ENCODE results near the gene FAM107A.

DNA sequence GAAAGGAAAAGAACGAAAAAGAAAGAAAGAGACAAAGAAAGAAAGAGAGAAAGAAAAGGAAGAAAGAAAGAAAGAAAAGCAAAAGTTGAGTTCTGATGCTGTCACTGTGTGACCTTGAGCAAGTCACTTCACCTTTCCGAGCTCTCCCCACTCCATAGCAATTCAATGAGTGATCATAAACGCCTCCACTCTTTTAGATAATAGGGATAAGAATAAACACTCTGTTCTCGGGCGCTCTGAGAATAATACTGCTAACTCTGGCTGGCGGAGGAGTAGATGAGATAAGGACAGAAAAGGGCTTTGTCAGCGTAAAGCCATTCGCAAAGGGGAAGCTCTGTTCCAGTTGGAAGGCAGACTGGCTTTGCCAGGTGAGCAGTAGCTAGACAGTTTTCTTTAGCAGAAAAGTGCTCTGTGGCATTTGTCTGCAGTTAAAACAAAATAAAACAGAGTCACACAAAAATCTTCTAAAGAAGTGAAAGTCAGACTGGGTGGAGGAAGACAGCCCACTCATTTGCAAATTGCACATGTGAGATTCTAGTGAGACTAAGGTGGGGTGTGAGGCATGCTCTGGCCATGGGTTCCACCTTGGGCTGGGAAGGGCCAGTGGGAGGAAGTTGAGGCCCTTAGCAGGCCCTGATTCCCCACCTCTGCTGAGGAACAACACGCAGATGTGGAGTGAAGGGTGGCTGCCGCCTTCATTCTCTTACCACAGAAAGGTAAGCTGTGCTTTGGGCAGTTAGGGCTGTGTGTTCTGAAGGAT, 9.5 kb upstream of the FLNB start:
- PRO-cap = no peak

- PRO-cap = no peak
These were observed 99.4 kb downstream of the FLNB start for GRCh38 chr3:58107522-58108119.

- PRO-cap = no peak
These were observed 93.3 kb downstream of the DNASE1L3 start for GRCh38 chr3:58117242-58118131.

GRCh38 chr3:58173220-58174048, 37.3 kb downstream of the DNASE1L3 start:
- PRO-cap = no peak

- PRO-cap = no peak
These were observed 6.6 kb upstream of the DNASE1L3 start for GRCh38 chr3:58217347-58217806.

GRCh38 chr3:58324220-58324907, 8.3 kb upstream of the PXK start:
- PRO-cap = no peak

DNA sequence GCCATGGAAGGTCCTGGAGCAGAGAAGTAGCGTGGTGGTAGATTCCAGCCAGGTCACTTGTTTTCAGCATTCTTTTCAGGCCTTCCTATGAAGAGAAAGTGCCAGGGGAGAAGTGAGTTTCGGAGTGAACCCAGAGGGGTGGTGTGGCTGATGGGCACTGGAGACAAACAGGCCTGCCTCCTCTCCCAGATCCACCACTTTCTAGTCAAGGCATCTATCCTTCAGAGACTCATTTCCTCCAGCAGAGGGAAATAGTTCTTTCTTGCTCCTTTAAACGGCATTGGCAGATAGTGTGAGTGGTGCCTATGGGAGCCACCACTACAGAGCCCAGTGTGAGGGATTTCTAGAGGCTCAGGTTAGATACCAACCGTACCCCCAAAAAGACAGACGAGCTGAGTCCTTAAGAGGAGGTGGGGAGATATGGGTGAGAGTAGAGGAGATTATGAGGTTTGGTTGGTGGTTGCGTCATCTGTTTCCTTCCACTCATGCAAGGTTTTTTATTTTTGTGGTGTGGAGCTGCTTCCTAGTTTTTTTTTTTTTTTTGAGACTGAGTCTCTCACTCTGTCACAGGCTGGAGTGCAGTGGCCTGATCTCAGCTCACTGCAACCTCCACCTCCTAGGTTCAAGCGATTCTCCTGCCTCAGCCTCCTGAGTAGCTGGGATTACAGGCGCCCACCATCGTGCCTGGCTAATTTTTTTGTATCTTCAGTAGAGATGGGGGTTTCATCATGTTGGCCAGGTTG, 21.4 kb downstream of the PXK start:
- PRO-cap = no peak

DNA sequence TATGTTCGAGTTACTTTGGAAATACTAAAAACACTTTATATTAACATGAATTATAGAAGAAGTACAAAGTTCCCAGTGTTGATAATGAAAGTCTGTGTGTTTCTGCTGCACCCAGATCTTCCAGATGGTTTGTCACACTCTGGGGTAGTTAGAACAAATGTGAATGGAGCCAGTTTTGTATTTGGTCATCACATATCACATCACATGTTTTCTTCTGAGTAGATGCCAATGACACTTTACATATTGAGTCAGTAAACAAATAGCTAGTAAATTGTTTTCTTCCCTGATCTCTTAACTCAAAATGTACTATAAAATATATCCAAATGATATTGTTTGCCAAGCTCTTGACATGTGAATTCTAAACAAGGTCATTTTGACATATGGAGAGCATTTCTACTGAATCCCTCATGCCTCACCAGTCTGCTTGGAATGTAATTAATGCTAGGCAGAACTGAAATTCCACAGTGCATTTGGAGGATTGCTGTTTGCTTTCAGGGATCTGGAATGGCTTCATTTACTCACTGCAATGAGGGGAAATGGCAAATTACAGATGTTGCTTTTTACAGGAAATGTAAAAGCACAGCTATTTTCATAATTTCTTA, 45.1 kb downstream of the PDHB start:
- PRO-cap = unidirectional peak, minus-strand start at position 126 of the sequence

DNA sequence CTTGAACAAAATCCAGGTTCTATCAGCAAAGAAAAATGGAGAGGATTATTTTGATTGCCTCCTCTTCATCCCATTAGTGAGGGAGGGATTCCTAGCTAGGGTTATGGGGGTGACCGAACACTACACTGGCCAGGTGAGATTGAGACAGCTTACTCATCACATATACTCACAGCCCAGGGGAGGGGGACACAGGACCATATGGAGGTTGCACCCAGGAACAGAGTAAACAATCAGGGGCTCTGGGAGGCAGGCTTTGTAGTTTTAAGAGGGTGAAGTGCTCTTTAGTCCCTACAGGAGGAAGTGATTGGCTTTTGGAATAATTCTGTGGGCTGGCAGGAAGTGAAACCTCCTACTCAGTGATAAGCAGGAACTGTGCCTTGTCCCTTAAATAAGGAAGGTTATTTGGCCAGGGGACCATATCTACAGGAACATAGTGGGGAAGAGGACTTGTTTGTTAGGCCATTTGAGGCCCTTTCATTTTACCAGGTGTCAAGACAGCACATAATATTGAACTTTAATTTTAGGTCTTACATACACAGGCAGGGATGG, 17.5 kb upstream of the KCTD6 start:
- PRO-cap = no peak

DNA sequence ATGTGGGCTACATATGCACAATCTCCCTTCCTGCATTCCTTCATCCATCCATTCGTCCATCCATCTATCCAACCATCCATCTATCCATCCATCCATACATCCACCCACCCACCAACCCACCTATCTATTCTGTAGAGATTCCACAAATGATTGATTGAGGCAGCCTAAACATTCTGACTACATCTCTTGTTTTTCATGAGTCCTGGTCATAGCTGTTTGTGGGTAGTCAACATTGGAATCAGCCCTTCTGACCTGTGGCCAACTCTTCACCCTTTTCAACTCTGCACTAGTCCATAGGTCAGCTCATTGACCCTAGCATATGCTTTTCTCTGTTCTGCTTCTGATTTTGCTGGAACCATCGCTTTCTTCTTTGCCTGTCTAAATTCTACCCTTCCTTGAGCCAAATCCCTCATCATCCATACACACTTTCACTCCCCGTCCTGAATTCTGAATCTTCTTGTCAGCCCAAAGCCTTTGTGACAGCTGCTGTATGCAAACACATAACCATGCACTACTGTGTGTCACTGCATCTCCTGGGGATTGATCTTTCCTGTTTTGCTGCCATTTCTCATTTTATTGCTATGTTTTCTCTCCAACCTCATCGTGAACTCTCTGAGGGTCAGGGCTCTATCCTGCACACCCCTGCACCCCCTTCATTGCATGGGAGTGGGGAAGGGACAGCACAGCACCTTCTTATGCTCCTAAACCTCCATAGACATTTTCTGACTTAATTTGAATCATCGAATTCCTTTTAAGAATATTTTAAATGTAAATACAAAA, 16.8 kb upstream of the KCTD6 start:
- PRO-cap = no peak

DNA sequence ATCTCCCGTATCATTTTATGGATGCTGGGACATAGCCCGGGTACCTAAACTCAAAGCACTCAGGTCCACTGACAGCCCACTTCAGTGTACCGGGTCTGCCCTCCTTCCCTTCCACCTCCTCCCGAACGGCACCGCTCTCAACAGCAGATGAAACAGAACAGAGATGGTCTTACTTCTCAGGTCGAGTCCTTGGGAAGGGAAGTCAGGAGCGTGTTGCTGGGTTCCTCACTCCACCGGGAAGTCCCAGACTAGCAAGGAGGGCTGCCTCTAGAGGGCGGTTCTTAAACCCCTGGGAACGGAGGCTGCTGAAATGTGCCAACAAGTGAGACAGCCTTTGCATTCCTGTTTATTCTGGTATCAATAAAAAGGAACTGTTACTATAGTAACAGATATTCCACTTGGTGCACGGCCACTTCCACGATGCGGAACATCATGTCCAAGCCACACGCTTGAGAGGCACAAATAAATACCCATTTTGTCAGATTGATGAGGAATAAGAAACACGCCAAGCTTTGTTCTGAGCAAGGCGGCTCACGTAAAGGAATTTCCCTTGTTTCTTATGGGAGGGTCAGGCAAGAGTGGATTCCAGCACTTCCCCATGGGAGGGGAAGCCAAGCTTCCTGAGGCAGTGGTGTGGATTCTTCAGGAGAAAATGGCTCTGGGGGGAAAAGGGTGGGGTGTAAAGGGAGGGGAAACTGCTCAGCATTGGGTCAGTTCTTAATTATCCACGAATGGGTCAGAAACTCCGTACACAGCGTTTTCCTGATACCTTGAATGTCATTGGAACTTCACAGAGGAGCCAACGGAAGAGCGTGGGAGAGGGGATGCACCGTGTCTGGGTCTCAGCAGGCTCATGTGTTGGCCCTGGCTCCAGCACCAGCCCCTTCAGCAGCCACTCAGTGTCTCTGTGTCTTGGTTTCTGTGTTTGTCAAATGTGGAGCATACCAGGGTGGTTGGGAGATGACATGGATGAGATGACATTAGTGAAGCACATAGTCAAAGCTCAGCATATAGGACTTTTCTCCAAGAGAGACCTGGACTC, at the start of gene FAM107A:
FAM107A (minus strand) TSS at position 256 of the 1,042 bp plus-strand sequence.
- PRO-cap = unidirectional peak, minus-strand start at position 191 of the sequence; unidirectional peak, minus-strand start at position 243 of the sequence

DNA sequence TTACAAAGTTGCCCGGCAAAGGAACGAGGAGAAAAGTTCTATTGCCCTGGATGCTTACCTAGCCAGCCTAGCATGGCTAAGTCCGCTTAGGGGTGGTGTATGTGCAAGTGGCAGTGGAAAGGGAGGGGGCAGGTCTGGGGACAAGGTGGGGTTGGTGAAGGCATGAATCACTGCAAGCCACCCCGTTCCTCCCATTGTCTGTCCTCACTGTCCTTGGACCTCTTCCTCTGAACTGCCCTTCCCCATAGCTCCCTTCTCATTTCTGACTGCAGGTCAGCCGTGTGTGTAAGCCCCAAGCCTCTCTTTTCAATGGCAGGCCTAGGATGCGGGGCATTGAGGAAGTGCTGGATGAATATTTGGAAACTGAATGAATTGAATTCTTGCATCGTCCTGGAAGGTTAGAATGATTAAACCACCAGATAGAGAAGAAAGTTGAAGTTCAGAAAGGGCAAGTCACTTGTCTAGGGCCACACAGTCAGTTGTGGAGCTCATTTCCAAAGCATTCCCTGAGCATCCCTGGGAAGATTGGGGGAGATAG, 8.6 kb downstream of the FAM3D start:
- PRO-cap = no peak

GRCh38 chr3:58665130-58665965, 1.2 kb downstream of the FAM3D start:
- PRO-cap = no peak

DNA sequence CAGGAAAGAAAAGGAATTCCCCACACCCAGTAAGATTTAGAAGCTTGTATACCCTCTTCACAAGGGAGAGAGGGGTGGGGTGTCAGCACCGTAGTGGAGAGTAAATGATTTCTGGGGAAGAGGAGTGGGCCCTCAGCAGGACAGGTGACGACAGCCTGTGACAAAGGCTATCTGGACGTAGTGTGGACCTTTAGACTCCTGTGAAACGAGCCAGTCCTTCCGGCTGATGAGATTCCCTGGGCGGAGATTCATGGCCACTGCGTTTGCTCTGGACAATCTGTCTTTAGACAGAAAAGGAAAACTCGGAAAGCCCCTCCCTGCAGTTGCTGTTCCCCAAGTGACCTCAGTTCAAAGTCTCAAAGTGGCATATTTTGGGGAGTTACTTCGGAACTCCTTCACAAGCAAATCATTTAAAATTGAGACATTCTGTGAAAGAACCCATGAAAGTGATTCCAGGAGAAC, 1.7 kb upstream of the FAM3D start:
- PRO-cap = bidirectional peak, plus-strand start at position 238 of the sequence, minus-strand start at position 94 of the sequence

DNA sequence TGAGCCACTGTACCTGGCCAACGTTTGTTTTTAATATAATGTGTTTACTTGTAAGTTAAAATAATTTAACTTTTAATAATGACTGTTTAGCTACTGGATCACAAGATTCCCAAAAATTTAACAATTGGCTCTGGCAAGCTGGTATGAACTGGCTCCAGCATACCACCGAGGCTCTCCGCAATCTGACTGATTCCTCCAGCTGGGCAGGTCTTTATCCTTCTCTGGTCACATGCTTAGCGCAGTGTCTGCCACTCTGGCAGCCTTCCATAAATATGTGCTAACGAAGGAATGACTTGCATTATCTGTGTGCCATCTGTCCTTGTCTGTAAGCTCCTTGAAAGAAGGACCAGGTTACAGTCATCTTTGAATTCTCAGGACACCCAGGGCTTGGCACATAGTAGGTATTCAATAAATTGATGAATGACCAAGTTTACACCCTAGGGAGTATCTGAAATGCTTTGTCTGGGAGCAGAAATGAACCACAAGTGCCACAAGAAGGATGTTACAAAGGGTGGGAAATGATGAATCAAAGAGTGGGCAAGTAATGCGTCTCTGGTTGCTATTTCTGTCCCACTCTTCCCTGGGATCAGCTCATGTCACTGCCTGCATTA, 16.4 kb upstream of the FAM3D start:
- PRO-cap = no peak

DNA sequence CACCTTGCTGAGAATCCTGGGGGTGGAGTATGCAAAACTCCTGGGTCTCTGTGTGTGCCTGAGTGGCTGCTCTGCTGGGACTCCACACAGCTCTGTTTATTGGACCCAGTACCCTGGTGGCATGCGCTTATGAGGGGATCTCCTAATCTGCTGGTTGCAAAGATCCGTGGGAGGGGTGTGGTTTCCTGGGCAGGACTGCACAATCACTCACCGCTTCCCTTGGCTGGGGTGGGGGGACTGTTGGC, 150.4 kb downstream of the CFAP20DC start:
- PRO-cap = no peak

GRCh38 chr3:58899764-58900028, 150.1 kb downstream of the CFAP20DC start:
- PRO-cap = no peak

- PRO-cap = no peak
These were observed 9.0 kb downstream of the CFAP20DC start for GRCh38 chr3:59040744-59041301.

DNA sequence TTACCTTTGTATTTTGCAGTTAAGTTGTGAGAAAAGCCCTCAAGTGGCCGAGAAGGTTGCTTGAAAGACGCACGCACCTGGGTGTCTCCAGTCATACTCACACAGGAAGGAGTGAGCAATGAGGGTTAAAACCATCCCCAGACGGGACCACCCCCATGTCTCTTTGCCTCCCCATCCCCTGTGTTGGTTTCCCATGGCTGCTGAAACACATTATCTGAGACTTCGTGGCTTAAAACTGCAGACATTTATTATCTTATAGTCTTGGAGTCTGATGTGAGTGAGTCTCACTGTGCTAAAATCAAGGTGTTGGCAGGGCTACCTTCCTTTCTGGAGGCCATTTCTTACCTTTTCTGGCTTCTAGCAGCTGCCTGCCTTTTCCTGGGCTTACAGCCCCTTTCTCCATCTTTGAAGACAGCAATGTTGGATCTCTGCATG, 376.2 kb upstream of the CFAP20DC start:
- PRO-cap = no peak

GRCh38 chr3:59452422-59452811, 402.6 kb upstream of the CFAP20DC start:
- PRO-cap = no peak

All from duodenum (tissue), 1 donor.